ENCODE data around the genes DPYD and OLFM3.

DNA sequence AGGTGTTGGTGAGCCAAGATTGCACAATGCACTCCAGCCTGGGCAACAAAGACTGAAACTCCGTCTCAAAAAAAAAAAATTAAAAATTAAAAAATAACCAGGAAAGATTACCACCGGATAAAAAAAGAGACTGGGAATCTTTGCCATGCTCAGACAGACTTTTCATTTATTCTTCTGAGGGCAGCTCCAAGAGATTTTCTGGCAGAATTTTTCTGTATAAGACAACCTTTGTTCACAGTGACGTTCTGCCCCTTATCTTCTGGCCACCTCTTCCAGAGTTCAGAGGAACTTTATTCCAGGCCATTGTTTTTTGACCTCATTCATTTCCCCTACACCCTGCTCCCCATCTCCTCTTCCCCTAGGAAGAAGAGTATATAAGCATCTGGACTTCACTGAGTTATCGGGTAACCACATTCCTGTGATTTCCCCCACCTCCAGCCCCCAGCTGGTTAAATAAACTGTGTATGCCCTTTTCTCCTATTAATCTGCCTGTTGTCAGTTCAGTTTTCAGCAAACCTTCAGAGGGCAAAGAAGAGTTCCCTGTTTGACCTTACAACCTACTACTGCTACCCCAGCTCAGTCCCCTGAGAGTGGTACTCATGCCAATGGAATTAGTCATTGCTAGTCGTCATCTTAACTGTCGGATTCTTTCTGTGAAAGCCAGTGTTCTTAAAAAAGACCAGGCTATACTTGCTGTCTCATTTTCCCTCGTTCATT, 14.2 kb upstream of the ALG14 start:
- PRO-cap, 3 experiments = peak in 1 of 3 experiments; most common minus-strand start position 562 of the sequence (in 1)
- RAMPAGE, long total RNA, 4 experiments = no peak in any of the 4 experiments
- RRBS = no CpG with 5 or more reads among the region's 7 CpGs

GRCh38 chr1:95118628-95119073, 1.5 kb downstream of the TLCD4 start:
- PRO-cap, 3 experiments = peak in 1 of 3 experiments; most common minus-strand start chr1:95118846 (in 1)
- RAMPAGE, long total RNA, 4 experiments = no peak in any of the 4 experiments
- RRBS = no CpG with 5 or more reads among the region's 10 CpGs

GRCh38 chr1:95240392-95240846, 6.4 kb downstream of the RWDD3 start:
- PRO-cap, 3 experiments = no peak in any of the 3 experiments
- RAMPAGE, long total RNA, 4 experiments = no peak in any of the 4 experiments
- RRBS = no CpG with 5 or more reads among the region's 3 CpGs

DNA sequence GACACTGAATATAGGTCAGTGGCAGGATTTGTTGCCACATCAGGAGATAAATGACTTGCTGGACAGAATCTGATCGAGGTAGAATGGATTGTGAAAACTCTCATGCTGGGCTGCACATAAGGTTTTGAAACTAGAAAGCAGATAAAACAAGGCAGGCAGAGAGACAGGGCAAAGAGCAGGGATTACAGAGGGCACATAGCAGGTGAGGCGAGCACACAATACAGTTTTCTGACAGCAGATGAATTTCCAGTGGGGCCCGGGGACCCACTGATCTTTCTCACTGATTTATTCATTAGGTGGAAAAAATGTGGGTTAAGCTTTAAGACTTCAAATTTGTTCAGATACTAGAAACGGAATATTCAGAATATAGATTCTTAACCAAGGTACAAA, 296.1 kb upstream of the PTBP2 start:
- PRO-cap, 3 experiments = no peak in any of the 3 experiments
- RAMPAGE, long total RNA, 4 experiments = no peak in any of the 4 experiments
- RRBS = no CpG with 5 or more reads among the region's 4 CpGs

GRCh38 chr1:96799381-96799882, 77.8 kb downstream of the PTBP2 start:
- PRO-cap, 3 experiments = no peak in any of the 3 experiments
- RAMPAGE, long total RNA, 4 experiments = no peak in any of the 4 experiments
- RRBS = no CpG with 5 or more reads among the region's 6 CpGs

- PRO-cap, 3 experiments = no peak in any of the 3 experiments
- RAMPAGE, long total RNA, 4 experiments = no peak in any of the 4 experiments
- RRBS = no CpG with 5 or more reads among the region's 3 CpGs
Measured at GRCh38 chr1:97649920-97650522, 270.8 kb downstream of the DPYD start.

- PRO-cap, 3 experiments = no peak in any of the 3 experiments
- RAMPAGE, long total RNA, 4 experiments = no peak in any of the 4 experiments
- RRBS = no CpG with 5 or more reads among the region's 4 CpGs
Measured at GRCh38 chr1:97873017-97873486, 47.8 kb downstream of the DPYD start.

- PRO-cap, 3 experiments = peak in 3 of 3 experiments; most common plus-strand start chr1:97921151 (in 3); most common minus-strand start chr1:97920997 (in 2)
- RAMPAGE, long total RNA, 4 experiments = start-site peak on the minus strand in 3 of 4 experiments, at chr1:97920952-97921019 at its widest, 204 to 331 reads per replicate
- RRBS = 1% methylated on average over 26 of the region's 62 CpGs
Measured at GRCh38 chr1:97920750-97921776, at the start of gene DPYD. Gene DPYD (minus strand): TSS chr1:97921034.

- PRO-cap, 3 experiments = no peak in any of the 3 experiments
- RAMPAGE, long total RNA, 4 experiments = no peak in any of the 4 experiments
- RRBS = no CpG with 5 or more reads among the region's 19 CpGs
Measured at GRCh38 chr1:98048232-98048728, 127.4 kb upstream of the DPYD start.

DNA sequence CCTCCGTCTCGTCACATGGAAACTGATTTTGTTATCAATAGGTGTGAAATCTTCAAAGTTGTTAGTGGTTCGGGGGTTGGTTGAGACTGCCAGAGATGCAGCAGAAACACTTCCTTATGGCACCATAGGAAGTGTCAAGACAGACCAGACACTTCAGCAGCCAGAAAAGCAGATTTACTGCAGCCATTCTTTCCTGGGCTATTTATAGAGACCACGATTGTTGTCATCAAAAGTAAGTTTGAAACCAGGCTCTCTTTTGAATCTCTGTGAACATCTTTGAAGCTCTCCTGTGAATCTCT, 150.5 kb downstream of the PLPPR5 start:
- PRO-cap, 3 experiments = no peak in any of the 3 experiments
- RAMPAGE, long total RNA, 4 experiments = no peak in any of the 4 experiments
- RRBS = no CpG with 5 or more reads among the region's 4 CpGs

GRCh38 chr1:99758737-99759688, 7.4 kb downstream of the FRRS1 start:
- PRO-cap, 3 experiments = no peak in any of the 3 experiments
- RAMPAGE, long total RNA, 4 experiments = no peak in any of the 4 experiments
- RRBS = no CpG with 5 or more reads among the region's 7 CpGs

DNA sequence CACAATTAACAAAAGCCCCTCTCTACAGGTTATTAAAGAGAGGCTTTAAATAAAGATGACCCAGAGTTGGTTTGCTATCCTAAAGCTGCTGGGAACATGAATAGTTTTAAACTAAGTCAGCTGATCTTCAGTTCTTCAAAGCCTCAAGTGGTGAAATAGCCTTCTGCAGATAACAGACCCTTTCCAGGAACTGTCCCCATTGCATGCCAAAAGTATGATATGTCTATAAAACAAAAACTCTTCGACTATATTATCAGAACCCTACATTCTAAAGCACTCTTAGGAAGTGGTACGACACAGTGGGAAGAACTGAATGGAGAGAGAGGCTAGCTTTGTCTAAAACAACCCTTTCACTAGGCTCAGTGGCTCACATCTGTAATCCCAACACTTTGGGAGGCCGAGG, 2.0 kb upstream of the FRRS1 start:
- PRO-cap, 3 experiments = peak in 2 of 3 experiments; most common plus-strand start position 276 of the sequence (in 2)
- RAMPAGE, long total RNA, 4 experiments = no peak in any of the 4 experiments
- RRBS = no CpG with 5 or more reads among the region's 3 CpGs

DNA sequence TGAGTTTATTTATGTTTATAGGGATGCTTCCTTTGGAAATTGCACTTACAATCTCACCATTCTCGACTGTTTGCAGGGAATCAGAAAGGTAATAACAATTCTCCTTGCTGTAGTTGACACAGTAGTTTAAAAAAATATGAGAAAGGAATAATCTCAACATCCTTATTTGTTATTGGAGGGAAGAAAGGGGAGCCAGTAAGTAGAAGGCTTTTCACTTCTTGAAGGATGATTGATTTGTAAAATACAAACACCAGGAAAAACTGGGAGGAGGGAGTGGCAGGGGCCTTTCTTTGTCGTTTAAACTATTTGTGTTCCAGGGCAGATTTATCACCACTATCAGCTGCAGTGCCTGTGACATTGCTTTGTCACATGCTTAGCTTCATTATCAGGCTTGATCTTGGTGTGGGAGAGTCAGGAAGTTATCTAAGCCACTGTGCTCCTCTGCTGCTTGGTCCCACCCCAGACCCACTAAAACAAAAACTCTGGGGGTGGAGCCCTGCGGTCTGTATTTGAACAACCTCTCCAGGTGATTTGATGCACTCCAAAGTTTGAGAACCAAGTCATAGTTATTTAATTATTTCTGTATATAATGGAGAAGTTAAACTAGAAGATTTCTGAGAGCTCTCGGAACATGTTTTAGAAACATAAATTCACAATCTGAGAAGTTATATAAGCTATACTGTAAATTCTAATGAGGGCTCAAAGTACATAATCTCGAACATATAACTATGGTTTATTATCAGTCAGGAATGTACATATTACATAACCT, 87.8 kb downstream of the CDC14A start:
- PRO-cap, 3 experiments = no peak in any of the 3 experiments
- RAMPAGE, long total RNA, 4 experiments = no peak in any of the 4 experiments
- RRBS = no CpG with 5 or more reads among the region's 5 CpGs

DNA sequence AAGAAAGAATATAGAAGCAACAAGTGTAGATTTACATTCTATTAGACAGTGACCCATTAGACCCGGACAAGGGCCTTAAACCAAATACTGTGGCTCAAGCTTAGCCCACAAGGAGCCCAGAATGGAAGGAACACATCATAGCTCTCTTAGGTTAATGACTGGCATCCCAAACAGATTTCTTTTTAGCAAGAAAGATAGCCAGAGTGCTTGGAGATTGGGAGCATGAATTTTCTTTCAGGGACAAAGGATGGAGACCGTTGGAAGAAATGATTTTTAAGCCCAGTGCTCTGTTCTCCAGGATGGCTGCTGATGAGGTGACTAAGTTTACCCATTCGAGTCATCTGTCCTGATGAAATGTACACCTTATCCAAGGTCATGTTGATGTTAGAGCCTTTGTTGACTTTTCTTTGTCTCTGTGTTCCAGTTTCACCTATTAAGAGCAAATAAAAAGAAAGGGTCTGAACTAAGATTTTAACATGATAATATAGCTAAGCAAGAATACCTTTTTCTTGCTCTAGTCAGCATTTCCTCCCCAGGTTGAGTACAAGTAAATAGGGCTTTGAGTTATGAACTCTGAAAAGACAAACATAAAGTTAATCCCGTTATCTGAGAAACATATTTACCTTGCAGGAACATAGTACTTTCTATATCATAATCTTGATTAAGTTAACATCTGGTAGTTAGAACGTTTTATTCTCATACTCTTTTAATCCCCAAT, 52.2 kb upstream of the GPR88 start:
- PRO-cap, 3 experiments = no peak in any of the 3 experiments
- RAMPAGE, long total RNA, 4 experiments = no peak in any of the 4 experiments
- RRBS = no CpG with 5 or more reads among the region's 5 CpGs

GRCh38 chr1:100721625-100722361, 2.3 kb downstream of the VCAM1 start:
- PRO-cap, 3 experiments = peak in 1 of 3 experiments; most common plus-strand start chr1:100721744 (in 1); most common minus-strand start chr1:100721724 (in 1)
- RAMPAGE, long total RNA, 4 experiments = no peak in any of the 4 experiments
- RRBS = 5% methylated on average over 1 of the region's 7 CpGs

DNA sequence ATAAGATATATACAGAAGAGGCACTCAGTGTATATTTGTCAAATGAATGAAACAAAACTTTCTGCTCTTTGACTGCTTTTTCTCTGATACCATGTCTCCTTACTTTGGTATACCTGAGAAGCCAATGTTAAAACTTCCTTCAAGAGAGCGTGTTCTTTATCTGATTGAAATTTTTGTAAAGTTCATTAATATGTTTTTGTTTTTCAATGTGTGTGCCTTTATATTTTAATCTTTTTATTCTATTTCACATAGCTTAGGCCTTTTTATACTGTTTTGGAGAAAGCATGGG, 51.8 kb upstream of the S1PR1 start:
- PRO-cap, 3 experiments = no peak in any of the 3 experiments
- RAMPAGE, long total RNA, 4 experiments = no peak in any of the 4 experiments
- RRBS = no CpG with 5 or more reads among the region's 1 CpG

GRCh38 chr1:101264726-101265278, 28.0 kb downstream of the S1PR1 start:
- PRO-cap, 3 experiments = no peak in any of the 3 experiments
- RAMPAGE, long total RNA, 4 experiments = no peak in any of the 4 experiments
- RRBS = no CpG with 5 or more reads among the region's 2 CpGs

DNA sequence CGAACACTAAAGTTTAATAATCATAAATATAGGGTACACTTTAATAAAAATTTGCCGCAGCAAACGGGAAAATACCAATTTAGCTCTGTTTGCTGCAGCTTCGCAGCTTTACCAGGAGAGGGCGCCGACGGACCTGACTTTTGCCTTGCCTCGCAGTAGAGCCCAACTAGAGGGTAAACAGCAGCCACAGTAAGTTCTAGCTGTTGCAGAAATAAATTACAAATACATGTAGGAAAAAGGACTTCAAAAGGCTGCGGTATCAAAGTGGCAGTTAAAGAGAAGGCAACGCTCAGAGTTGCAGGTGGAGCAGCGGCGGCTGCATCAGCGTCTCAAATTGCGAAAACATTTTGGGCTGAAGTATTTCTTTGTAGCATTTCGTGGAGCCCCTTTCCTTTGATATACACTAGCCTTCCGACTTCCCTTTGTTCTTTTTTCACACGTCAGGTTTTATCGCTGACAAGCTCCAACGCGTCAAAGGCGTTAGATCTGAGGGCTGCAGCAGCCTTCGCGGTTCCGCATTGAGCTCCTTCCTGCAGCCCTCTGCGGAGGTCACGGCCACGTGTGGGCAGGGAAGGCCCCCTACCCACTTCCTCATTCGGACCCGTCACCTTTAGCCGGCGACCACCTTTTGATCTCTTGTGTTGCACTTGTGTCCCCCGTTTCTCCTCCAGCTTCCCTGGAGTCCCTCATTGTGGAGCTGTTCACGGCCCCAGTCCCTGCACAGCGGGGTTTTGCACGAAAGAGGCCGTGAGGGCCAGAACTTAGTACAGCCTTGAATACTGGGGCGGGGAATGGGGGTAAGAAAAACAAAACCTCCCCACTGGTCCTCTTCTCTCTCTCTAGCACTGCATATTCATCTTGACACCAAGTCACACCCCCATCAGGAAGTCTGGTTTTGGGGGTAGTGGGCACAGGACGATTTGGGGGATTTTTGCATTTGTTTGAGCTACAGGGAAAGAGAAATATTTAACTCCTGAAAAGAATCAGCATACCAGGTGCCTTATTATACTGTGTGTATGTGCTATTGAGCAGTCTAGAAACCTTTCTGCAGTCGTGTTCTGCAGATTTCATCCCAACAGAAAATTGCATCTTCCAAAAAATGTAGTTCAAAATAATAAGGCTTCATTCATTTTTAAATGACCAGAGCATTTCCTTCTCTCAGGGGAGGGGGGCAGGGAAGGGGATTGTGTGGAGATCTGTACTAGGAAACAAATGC, 72.9 kb downstream of the S1PR1 start:
- PRO-cap, 3 experiments = no peak in any of the 3 experiments
- RAMPAGE, long total RNA, 4 experiments = no peak in any of the 4 experiments
- RRBS = no CpG with 5 or more reads among the region's 39 CpGs

DNA sequence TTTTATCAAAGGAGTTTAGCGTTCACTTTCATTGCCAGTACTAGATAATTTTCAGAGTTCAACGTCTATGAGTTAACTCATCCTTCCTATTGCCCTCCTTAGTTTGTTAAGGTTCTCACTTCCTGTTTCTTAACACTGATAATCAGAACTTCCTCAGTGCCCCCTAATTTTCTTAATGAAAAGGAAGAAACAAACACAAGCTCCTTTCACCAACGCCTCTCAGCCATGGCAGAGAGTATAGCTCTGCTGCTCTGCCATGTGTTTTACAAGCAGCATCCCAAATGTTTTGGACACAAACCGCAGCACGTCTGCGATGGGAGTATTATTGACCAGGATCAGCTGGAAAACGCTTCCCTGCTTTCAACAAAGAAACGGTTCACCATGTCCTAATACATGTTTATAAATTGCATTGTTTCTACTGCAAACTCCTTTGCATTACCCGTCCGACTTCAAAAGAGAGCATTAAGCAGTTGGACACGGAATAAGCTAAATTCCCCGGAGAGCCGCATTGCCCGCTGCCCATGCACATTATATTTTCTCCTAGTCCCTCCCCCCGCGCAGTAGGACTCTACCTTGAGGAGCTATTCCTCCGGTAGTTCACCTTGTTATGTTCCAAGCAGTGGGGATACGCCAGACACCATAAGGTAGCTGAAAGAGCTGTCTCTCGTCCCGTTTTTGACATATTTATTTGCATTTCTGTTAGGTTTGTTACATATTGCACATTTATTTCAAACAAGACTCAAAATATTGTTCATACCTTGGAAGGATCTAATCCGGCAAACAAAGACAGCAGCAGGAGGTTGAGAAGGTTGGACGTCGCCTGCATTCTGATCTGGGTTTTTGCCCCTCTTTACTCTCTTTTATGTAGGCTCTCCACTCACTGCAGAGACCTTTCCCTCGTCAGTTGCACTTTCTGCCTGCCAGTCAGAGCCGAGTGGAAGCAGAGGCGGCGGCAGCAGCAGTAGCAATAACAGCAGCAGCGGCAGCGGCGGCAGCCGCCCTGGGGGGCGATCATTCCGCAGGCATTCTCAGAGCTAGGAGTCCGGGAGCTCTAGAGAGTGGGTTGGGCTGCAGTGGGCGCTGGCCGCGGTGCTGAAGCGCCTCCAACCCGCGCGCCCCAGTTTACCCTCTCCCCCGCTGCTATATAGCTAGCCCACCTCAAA, at the start of gene OLFM3:
Gene OLFM3 (minus strand): TSS at position 936 of the 1,163 bp plus-strand sequence.
- PRO-cap, 3 experiments = no peak in any of the 3 experiments
- RAMPAGE, long total RNA, 4 experiments = no peak in any of the 4 experiments
- RRBS = 4% methylated on average over 5 of the region's 42 CpGs

DNA sequence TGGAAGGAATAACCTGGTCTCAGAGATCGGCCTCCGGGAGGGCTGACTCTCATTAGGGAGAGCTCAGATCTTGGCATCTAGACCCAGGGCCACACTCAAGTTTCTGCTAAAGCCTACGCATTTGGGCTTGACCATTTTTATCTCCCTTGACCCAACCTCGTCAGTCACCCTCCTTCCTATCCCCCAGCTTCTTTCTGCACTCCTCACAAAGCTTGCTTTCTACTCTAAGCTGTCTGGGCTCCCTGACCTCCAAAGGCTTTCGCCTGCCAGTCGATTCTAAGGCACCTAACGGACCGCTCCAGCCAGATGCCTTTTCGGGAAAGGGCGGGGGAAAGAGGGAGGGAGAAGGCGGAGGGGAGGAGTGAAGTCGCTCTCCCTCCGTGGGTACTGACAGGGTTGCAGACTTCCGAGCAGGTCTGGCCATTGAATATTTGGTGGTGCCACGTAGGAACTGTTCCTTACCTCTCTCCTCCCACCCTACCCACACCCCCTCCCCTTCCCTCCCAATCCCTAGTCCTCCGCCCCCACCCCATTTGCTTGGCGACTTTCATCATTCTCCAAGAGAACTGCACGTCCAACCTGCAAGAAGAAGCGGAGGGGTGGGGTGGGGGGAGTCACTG, 1.4 kb downstream of the COL11A1 start:
- PRO-cap, 3 experiments = peak in 2 of 3 experiments; most common plus-strand start position 394 of the sequence (in 1); most common minus-strand start position 278 of the sequence (in 2)
- RAMPAGE, long total RNA, 4 experiments = no peak in any of the 4 experiments
- RRBS = no CpG with 5 or more reads among the region's 19 CpGs